ENCODE measurements around a stretch of chr16.

- PRO-cap: no peak
- RAMPAGE, long total RNA: no peak
Measured at GRCh38 chr16:72025419-72026055, 17.0 kb downstream of the DHODH start.

- PRO-cap: no peak
- RAMPAGE, long total RNA: no peak
Measured at GRCh38 chr16:72051879-72052190, 2.5 kb upstream of the HP start.

GRCh38 chr16:72875194-72875950 is 172.6 kb downstream of the ZFHX3 start:
- PRO-cap: no peak
- RAMPAGE, long total RNA: no peak

- PRO-cap: no peak
- RAMPAGE, long total RNA: no peak
Measured at GRCh38 chr16:72938625-72939168, 109.2 kb downstream of the ZFHX3 start.

DNA sequence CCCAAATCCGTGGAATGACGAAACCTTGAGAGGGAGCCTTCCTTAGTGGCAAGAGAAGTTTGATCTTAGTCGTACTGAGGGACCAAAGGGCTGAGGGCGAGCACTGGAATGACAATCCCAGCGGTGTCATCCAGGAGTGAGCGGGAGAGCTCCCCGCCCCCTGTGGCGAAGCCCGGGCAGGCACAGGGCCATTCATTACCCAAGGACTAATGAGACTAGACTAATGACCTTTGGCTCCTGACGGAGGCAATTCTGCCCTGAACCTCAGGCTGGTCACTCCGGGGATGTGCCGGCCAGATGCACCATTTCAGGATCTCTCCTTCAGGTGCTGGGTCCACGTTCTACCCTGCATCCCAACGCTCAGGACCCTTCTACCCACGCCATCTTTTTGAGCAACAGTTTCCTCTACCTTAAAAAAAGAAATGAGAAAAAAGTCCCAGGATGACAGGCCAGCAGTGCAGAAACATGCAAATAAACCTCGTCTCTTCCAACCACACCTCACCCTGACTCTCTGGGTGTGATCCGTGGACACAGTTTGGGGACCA is 99.9 kb downstream of the ZFHX3 start:
- PRO-cap: no peak
- RAMPAGE, long total RNA: no peak

DNA sequence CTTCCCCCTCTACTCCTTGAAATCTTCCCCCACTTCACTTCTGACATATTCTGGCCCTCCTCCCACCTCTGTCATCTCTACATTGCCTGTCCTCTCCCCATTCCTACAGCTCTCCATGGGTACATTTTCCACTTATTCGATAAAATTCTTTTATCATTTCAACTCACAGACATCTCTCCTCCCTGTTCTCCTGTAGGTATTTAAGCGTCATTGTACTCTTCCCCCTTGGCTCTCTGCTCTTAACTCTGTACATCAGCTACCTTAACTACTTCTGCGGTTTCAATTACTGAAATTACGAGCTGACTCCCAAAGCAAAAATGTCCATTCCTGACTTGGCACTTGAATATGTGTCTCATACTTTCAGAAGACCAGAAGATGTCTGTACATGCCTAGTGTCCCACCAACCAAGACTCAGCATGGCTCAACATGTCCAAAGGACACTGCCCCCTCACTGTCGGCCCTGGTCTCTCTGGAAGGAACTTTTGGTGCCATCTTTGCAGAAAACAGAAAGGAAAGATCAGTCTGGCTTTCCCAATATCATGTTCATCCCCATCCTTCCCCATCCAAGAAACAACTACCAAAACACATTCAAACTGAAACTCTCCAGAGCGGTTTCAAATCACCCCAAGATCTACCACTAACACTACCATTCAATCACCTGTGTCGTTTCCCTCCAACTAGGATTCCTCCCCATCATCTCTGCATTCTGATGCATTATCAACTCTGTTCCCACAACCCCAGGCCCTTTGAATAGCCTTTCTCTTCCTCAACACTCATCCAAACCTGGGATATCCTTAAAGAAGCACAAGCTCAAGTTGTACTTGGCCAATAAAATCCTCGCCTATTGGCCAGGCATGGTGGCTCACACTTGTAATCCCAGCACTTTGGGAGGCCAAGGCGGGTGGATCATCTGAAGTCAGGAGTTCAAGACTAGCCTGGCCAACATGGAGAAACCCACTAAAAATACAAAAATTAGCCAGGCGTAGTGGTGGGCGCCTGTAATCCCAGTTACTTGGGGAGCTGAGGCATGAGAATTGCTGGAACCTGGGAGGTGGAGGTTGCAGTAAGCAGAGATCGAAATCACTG is 74.8 kb downstream of the ZFHX3 start:
- PRO-cap: no peak
- RAMPAGE, long total RNA: no peak

DNA sequence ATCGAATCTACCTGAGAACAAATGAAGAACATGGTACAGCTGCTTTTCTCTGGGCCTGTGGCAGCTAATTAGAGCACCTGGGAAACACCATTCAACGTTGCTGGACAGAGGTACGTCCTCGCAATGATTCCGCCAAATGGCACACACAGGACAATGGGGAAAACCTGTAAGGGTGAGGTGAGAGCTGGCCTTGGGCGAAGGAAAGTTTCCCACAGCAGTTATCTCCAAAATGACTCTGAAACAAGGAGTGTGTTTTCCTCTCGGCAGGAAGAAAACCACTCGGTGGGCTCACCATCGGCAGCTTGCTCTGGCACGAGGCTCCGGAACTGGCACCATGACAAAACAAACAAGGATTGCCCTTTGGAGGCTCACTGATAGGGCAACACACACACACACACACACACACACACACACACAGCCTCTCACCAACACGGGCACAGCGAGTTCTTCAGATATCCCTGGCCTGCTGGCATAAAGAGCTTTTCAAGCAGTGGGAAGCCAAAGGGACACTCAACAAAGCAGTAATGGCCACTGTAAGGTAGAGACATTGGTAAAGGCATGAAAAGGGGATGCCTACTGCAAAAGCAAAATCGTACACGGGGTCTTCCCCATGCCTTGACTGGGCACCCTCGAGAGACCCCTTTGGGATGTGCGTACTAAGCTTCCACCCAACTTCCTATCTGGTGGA is 73.6 kb downstream of the ZFHX3 start:
- PRO-cap: no peak
- RAMPAGE, long total RNA: no peak

DNA sequence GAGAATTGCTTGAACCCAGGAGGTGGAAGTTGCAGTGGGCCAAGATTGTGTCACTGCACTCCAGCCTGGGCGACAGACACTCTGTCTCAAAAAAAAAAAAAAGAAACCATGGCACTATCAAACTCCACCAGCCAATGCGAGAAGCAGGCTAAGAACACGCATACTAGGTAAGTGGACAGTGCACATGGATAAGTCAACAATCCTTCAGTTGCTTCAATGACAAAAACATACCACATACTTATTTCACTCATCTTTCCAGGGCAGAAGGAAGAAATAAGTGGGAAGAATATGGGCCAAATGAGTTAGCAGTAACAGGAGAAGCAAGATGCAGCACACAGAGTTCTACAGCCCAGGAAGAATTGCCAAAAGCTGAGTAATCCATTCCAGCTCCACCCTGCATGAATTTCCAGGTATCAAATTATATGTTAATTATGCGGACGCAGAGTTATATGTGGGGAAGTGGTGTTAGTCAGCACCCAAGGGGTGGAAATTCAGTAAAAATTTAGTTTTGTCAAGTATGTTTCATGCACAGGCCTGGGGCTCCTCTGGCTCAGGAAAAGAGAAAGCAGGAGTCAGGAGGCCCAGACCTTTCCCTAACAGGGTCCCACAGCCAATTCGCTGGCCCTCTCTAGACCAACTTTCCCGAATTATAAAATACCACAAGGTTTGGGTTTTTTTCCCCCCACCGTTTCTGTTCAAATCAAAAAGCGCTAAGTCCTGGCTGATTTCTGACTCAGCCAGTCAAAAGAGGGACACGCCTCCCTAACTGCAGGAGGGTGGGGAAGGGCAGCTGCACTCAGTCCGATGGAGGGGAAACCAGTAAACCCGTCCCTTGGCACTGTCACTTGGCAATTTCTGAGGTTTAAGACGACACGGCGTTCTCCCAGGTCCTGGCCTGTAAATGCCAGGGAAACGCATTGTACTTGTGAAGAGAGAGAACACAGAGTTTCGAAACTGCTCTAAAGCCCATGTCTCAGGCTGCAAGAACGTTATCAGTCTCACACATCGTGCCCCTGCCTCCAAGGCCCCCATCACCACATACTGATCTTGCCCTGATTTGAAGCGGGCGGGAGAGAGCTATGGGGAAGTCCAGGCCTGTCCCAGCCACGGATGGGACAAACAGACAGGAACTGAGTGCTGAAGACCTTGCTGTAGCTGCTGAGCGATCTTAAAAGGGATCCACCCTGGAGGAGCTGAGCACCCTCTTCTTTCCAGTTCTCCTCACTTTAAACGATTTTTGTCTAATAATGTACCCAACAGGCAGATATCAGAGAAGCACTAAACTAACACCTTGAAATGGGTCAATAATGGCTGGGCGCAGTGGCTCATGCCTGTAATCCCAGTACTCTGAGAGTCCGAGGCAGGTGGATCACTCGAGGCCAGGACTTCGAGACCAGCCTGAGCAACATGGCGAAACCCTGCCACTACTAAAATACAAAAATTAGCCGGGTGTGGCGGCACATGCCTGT is 58.0 kb downstream of the ZFHX3 start:
- PRO-cap: no peak
- RAMPAGE, long total RNA: no peak

DNA sequence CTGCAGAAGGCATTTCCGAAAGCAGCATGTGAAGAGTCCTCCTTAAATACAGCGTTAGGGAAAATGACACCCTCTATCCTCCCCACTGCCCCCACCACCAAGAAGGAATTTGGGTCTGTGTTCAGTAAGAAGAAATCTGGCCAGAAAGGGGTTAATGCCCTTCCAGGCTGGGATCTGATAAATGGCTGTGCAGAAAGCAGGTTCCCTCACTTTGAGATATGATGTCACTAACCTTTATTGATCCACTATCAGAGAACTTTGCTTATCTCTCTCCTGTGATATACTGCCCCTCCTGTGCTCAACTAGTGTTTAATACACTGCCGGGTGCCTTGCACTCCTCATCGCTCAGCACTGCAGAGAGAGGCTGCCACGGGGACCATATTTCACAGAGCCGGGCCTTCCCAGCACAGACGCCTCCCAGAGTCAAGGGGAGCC is 20.3 kb downstream of the ZFHX3 start:
- PRO-cap: no peak
- RAMPAGE, long total RNA: no peak

DNA sequence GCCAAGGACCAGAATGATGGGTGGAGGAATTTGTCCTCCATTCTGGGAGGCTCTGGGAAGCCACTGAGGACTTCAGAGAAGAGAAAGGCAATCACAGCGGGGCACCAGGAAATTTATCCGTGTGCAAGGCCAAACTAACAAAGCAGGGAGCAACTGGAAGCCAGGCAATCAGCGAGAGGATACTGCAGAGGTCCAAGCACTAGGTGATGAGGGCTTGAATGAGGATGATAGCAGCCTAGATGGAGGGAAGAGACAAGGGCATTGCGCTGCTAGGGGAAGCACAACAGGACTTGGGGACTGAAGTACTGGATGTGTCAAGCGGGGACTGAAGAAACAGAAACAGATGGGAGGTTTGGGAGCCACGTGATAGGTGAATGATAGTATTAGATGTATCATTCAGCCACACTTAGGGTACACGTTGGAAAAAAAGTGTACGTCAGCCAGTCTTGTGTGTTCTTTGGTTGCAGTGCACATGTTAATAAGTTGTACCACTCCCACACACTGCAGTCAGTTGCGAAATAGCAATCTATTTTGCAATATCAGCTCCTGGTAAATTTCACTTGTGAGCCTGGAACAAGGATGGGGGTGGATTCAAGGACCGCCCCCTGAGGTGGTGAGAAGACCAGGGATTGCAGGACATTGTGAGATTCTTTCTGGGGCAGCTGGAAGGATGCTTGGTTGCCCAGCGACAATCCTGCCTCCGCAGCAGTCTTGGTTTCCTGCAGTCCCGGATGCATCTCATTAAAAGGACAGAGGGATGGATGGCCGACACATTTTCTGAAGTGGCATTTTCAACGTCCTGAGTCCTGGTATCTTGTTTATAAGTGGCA is 78.4 kb upstream of the ZFHX3 start:
- PRO-cap: no peak
- RAMPAGE, long total RNA: no peak

DNA sequence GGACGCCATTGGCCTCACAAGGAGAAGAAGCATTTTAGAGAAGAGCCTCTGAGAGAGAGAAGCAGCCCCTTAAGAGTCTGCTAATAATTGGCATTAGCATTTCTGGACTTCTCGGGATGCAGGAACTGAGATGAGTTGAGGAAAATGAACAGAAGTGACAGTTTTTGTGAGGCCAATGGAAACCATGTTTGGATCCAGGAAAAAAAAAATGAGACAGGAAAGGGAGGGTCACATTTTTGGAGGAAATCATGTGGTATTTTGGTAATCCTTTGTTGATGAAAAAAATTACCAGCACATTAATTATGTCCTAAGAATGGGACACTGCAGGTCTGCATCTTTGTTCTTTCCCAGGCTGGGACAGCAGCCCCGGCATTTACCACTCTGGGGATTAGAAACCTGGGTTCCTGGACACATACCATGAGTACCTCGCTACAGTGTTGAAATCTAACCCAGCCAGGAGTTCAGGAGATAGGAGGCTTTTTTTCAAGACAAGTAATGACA is 109.9 kb upstream of the ZFHX3 start:
- PRO-cap: no peak
- RAMPAGE, long total RNA: no peak

- PRO-cap: no peak
- RAMPAGE, long total RNA: no peak
Measured at GRCh38 chr16:73795033-73795299, 501.6 kb upstream of the PSMD7 start.

DNA sequence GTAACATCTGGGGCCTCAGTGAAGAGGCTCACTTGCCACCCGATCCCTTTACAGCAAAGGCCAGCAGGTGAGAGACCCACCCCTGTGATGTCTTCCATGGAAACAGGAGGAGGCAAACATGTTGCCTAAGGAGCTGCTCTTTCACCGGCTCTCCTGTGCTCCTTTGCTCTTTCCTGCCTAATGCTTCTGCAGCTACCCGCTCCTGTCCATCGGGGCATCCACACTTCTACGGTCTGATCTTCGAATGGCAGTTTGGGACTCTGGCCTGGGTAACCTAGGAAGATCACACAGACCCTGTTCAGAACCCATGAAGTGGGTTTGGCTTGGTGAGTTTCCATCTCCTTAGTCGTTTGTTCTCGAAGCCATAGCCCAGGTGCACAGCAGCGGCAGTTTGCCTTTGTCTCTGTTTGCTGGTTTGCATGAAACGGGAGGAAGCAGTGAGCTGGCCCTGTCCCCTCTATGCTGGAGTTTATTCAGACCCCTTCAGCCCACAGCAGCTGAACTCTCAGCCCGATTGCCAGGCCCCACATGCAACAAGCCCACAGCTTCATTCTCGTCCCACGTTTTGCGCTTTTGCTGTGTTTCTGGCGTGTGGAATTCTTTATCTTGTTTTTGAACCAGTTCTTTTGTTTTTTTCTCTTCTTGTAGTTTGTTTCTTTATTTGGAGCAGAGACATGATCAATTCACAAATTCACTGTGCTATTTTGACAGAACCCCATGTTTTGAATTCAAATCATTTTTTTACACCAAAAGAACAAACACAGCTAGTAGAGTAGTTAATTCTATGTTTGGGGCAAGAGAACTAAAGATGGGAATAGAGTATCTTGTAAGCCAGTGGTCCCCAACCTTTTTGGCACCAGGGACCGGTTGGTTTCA is 29.1 kb downstream of the PSMD7 start:
- PRO-cap: no peak
- RAMPAGE, long total RNA: no peak

DNA sequence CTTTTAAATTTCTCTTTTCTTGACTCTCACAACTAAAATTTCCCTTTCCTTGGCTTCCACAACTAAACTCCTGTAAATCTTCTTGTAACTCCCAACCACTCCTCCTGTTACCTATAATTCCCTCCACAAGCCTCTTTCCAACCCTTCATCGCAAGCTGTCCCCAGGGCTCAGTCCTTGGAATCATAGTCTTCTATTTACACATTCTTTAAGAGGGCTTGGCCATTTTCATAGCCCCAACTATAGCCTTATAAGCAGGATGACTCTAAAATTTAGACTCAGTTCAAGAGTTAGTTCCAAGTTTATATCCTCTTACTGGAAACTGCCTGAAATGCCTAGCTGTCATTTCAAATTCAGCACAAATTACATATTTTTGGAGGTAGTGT is 23.9 kb downstream of the GLG1 start:
- PRO-cap: no peak
- RAMPAGE, long total RNA: no peak

GRCh38 chr16:74660959-74661800 is 5.5 kb downstream of the RFWD3 start:
- PRO-cap: no peak
- RAMPAGE, long total RNA: no peak

DNA sequence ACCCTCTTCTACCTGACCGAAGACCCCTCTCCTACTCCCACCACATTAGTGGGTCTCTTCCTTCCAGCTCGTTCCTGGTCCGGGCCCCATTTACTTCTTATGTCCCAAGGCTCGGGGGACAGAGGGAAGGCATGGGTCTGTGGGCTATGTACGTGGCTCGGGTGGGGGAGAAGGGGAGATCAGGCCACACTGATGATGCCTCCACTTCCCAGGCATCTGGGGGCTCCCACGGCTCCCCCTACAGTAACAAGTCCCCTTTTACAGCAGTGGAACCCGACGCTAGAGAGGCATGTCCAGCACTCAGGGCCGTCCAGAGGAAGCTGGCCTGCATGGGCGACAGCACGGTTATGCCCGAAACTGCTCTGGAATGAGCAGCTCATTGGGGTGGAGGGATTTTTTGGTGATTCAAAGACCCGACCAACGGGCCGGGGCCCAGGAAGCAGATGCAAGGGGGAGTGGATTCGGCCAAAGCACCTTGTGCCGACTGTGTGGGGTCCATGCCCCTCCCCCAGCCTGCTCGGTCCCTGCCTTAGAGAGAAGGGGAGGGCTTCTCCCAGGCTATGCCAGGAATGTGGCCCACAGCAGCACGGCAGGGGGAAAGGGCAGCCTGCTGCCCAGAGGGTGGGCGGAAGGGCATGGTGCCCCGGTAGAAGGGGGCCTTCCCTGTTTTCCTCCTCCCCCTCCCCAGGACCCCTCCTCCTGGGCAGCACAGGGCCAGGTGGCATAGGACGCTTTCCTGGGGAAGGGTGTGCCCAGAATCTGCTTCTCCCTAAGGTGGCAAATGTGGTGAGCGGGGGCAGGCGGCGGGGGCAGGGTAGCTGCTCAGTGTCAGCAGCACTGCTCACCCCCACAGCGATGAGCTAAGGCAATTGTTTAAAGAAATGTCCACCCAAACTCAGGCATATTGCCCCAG is 33.6 kb upstream of the MLKL start:
- PRO-cap: no peak
- RAMPAGE, long total RNA: no peak

DNA sequence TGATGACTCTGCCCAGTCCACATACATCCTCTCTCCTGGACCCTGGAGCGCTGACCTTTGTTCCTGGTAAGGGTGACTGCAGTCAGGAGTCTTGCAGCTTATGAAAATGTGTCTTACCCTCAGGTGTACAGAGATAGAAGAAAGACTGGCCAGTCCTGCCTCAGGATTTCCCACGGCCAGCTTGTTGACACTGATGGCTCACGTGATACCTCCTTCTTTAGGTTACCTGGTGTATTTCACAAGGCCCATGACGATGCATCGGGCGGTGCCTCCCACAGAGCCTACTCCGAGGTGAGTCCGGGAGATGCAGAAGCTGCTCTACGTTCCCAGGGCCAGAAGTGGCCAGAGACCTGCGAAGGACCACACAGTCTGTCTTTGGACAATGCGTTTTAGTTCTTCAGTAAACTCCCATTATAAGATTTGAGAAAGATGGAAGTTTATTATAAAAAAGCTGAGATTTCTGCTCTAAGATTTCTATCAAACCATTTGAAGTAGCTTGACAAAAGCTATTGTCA is 69.0 kb upstream of the FA2H start:
- PRO-cap: no peak
- RAMPAGE, long total RNA: no peak

- PRO-cap: no peak
- RAMPAGE, long total RNA: no peak
Measured at GRCh38 chr16:74868467-74869112, 94.0 kb upstream of the FA2H start.

- PRO-cap: no peak
- RAMPAGE, long total RNA: no peak
Measured at GRCh38 chr16:75054026-75054641, 55.3 kb downstream of the ZNRF1 start.

GRCh38 chr16:75109827-75110438 is 6.6 kb downstream of the LDHD start:
- PRO-cap: no peak
- RAMPAGE, long total RNA: no peak